LHCN-M2 (cell line): ENCODE measurements around a stretch of chr12.

DNA sequence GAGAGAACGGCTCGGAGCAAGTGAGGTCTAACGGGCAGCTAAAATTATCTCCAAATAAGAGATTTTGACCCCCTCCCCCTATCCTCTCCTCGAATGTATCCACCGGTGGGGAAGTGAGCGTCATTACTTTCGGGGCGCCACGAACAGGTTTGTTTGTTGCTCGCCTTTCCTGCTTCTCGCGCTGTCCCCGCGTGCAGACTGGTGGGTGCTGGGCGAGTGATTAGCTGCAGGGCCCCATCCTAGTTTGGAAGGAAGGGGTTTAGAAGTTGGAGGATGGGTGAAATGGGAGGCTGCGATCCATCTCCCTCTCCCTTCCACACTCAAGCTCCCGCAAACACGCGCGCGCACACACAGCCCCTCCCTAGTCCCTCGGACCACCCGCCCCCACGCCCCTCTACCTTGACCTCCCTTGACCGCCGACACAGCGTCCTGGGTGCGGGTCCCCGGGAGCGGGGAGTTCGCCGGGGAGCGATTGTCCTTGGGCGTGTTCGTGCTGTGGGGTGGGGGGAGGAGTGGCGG lies 802 bp upstream of the NTF3 start:
- RAMPAGE, long total RNA: no peak

DNA sequence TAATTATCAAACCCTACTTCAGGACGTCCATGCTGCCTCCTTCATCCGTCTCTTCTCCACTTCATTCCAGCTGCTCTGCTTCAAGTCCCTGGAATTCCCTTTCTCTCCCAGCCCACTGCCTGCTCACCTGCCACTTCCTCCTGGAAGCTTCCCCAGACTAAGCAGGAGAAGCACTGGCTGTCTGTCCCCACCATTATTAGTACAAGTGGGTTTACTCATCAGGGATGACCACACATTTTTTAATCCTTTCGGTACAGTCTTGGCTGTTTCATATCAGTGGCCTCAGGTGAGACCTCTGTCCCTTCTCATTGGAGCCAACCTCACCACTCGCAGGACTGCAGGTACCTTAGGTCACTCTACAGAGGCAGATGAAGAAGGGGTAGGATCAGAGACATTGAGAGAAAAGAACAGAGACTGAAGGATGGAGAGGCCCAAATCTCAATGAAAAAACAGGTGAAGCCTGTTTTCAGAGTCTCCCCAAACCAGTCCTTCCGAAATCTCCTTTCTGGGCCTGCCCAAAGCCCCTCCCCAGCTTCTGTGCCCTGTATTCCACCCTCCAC lies 18.0 kb downstream of the ANO2 start:
- RAMPAGE, long total RNA: no peak

GRCh38 chr12:5937718-5938357 lies 7.2 kb downstream of the ANO2 start:
- RAMPAGE, long total RNA: no peak

DNA sequence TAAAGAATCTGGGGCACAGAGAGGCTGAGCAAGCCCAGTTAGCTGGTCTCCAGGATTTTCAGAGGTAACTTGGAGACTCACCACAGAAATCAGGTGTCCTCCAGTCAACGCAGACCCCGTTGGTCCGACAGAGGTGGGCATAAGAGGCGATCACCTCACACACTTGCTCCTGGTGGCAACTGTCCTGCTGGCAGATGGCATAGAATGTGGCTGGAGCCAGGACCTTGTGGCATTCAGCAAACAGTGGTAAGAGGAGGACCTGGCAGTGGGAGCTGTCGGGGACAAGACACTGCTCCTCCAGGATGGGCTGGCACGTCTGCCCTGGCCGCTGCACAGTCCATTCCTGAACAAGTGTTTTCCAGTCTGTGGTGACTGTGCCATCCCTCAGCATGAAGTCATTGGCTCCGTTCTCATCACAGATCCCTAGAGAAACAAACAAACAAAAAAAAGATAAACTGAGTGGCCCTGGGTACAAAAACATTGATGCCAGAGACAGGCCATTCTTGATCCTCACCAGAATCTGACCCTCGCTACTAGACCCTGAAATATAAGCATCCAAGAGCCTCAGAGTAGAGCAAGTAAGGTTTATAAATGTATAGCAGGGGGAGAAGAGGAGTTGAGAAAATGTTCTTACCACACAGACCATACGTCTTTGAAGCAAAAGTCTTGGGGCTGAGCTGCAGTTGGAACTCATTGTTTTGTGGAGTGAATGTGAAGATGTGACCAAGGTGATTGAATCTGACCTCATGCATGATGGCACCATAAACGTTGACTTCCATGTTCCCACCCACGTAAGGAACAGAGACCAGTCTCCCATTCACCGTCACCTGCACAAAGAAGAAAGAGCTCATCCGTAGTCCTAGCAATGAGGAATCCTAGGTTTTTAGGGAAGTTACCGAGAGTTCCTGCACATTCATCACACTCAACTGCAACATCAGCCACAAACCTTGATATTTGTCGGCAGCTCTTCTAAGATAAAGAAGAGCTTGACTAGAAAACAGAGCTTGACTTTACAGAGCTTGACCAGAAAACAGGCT lies 49.0 kb upstream of the ANO2 start:
- RAMPAGE, long total RNA: no peak

DNA sequence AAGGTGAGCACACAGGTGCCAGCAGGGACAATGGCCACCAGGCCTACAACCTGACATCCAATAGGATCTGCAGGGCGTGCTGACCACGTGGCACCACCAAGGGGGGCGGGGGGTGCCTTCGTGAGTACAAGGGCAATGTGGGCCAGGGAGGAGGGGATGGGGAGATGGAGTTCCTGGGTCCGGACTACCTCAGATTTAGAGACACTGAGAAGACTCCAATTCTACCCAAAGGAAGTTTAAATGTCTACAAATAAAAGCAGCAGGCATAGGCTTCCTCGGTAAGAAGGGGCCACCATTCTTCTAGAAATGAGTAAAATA lies 71.8 kb upstream of the ANO2 start:
- RAMPAGE, long total RNA: no peak

GRCh38 chr12:6056254-6056906 lies 68.1 kb downstream of the VWF start:
- RAMPAGE, long total RNA: no peak

DNA sequence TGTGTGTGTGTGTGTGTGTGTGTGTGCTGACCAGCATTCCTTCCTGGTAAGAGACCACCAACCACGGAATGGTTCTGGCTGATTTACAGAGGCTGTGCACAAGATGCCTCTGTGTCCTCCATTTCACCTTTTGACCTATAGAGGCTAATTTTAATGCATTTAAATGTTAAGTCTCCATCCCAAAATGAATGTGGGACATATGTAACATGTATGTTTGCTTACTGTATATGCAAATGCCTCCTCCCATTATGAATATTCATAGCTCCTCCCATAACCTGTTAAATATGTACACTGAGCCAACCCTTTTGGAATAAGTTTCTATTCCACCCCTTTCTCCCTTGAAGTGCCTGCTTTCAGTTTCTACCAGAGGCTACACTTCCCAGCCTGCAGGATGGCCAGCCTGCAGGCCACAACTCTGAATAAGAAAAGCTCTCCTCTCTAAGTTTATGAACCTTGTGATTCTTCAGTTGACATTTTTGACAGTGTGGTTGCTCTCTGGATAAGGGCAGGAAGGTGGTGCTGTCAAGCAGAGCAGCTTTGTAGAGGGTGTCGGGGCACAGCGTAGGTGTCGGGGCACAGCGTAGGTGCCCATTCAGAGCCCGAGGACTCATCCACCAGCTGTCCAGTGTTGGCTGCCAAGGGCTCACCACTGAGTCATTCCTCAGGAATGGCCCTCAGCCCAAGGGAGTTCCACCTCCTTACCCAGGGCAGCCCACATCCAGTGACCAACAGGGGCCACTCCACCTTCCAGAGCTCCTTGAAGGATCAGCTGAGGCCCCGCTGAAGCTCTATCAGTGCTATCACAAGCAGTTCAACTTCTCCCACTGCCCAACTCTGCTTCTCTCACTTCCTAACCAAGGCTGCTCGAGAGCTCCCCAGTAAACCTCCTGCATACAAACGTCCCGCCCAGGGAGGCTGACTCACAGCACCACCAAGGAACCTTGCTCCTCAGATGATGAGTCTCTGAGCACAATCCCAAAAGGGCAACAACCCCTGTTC lies 31.5 kb downstream of the VWF start:
- RAMPAGE, long total RNA: no peak

DNA sequence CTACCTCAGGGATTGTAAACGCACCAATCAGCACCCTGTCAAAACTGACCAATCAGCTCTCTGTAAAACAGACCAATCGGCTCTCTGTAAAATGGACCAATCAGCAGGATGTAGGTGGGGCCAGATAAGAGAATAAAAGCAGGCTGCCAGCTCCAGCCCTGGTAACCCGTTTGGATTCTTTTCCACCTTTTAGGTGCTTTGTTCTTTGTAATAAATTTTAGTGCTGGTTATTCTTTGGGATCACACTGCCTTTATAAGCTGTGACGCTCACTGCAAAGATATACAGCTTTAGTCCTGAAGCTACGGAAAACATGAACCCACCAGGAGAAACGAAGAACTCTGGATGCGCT lies 8.9 kb upstream of the VWF start:
- RAMPAGE, long total RNA: no peak

- RAMPAGE, long total RNA: no peak
Observed at GRCh38 chr12:6161401-6161917, 37.0 kb upstream of the VWF start.

GRCh38 chr12:6181924-6182934 lies 18.0 kb upstream of the CD9 start:
- RAMPAGE, long total RNA: no peak

DNA sequence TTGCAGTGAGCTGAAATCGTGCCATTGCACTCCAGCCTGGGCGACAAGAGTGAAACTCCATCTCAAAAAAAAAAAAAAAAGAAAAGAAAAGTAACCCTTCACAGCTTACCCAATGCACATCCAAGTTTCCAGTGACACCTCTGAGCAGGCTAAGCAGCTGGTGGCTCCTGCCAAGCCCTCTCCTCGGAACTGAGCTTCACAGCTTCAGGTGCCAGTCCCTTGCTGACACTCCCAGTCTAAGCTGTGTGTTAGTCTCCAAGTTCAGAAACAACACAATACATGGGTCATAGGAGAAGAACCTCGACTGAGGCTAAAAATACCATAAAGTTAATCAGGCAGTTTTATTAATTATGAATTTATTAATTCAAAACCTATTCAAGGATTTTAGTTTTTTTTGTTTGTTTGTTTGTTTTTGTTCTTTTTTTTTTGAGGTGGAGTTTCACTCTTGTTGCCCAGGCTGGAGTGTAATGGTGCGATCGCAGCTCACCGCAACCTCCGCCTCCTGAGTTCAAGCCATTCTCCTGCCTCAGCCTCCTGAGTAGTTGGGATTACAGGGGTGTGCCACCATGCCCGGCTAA lies 8.1 kb downstream of the CD9 start:
- RAMPAGE, long total RNA: no peak

DNA sequence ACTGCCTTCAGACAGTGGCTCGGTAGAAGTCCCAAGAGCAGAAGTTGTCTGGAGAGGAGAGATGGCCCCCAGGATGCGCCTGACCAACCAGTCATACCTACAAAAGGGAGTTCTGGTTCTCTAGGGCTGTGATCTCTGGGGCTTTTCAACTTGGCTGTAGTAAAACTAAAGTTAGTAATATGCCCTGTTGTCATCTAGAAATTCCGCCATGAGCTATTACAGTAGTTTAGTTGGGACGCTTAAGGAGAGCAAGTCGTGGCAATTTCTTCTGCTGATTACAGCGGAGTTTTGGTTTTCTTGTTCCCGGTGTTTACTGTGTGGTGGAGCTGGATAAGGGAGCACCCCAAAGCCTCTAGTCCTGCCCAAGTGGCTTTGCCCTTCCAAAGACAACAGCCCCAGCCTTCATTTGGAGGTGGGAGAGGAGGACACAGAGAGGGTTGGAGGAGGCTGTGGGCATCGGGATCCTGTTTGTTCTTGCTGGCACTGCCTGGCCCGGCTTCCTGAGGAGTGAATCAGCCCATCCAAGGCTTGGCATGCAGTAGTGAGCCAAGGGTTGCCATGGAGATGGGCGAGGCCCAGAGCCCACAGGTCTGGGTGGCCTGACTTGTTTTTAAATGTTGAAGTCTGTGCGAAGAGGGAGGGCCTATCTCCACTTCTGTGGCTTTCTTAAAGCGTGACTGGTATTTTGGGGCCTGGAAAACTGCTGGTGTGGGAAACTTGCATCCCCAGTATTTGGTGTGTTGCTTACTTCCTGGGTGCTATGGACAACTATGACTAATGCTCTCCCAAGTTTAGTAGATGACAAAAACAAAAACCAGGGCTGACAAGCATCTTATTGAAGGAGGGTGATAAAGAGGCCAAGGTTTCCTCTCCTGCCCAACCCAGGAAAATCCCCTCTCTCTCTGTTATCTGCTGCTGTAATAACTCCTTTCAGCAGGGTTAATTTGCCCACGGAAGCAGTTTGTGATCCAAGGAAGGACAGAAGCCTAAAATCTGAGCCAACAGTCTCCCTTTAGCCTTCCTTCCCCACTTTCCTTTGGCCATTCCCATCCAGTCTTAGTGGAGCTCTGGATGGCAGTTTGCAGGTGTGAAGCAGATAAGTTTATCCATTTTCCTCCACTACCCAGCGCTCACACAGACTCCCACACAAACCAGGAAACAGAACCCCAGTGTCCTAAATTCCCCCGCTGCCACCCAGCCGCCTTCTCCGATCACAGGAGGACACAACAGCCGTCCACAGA lies 15.8 kb downstream of the CD9 start:
- RAMPAGE, long total RNA: no peak

DNA sequence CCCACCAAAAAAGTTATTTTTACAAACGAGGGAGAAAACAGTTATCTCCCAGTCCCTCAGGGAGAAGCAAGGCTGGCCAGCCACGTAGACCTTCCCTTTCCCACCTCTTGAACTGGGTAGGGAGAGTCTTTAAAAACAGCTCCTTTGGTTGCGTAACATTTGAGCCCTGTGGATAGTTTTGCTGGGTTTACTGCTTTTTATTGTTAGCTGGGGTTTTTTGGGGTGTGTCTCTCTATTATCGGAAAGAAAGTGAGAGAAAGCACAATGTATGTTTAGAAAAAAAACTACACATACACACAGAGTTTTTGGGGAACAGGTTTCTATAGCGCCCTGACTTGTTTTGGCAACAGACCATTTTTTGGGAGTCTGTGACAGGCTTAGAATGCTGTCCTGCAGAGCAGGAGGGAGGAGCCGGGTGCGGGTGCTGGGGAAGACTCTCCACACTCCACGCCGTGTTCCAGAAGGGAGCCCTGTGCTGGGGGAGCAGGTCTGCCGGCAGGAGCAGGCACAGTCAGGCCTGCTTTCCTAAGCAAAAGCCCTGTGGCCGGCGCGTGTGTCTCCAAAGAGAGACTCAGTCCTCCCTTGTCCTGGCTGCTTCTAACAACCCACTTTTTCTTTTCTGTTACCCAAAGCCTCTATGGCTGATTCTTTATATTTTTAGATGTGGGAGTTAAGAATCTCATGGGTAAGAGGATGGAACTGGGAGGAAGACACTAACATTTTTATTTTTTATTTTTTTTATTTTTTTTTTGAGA lies 26.4 kb downstream of the CD9 start:
- RAMPAGE, long total RNA: no peak

DNA sequence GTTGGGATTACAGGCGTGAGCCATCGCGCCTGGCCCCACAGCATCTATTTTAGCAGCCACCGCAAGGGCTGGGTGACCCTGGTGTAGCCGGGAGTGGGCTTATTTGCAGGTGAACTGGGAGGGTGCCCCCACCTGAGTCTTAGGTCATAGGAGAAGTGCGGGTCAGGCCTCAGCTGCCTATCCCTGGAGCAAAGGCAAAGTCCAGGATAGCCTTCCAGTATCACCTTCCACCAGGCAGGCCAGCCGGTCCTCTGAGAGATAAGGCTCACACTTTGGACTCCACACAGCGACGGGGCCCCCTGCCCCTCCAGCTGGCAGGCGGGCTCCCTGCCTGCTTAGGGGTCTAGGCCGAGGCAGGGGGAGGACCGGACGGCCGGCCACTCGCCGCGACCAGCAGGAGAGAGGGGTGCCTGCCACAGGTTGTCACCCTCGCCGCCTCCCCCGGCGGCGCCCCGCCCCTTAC lies 495 bp upstream of the PLEKHG6 start:
- RAMPAGE, long total RNA: no peak

DNA sequence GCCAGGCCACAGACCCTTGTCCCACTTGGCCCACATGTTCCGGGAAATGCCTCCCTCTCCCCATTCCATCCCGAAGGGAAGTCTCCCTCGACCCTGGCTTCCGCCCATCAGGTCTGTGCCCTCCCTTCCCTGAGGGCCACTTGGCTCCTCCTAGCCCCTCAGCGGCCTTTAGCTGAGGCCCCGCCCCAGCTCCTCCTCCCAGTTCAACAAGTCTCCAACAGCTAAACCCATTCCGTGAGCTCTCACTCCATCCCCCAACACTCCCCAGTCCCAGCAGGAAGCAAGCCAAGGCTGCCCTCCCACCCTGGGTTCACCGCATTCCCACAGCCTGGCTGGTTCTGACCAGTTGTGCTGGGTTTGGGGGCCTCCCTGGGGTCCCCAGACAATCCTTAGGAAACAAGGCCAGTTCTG lies 5.3 kb downstream of the TNFRSF1A start:
- RAMPAGE, long total RNA: no peak

GRCh38 chr12:6429889-6431106 lies 14.5 kb upstream of the CD27 start:
- RAMPAGE, long total RNA: no peak

DNA sequence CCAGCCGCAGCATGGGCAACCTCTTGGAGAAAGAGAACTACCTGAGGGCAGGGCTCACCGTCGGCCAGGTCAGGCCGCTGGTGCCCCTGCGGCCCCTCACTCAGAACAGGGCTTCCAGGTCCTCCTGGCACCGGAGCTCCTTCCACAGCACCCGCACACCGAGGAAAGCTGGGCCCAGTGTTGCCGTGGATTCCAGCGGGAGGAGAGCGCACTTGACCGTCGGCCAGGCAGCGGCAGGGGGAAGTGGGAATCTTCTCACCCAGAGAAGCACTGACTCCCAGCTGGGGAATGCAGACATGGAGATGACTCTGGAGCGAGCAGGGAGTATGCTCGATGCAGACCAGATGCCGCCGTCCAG lies 8.0 kb upstream of the VAMP1 start:
- RAMPAGE, long total RNA: no peak

DNA sequence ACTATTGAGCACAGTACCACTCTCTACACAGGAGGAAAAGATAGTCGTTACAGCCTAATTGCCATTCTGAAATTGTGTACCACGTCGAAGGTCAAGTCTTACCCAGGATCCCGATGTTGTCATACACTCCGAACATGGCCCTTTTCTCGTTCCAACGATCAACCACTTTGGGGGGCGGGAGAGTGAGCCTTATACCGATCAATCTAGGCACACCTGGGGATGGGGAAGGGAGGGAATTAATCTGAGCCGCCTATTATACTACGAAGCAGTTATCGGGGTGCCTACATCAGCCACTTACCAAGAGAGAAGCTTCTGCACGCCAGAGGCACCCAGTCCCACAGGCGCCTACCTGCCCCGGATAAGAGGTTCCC lies 317 bp downstream of the MRPL51 start:
- RAMPAGE, long total RNA: no peak

GRCh38 chr12:6534732-6534924 lies 311 bp downstream of the GAPDH start:
- RAMPAGE, long total RNA: no peak

DNA sequence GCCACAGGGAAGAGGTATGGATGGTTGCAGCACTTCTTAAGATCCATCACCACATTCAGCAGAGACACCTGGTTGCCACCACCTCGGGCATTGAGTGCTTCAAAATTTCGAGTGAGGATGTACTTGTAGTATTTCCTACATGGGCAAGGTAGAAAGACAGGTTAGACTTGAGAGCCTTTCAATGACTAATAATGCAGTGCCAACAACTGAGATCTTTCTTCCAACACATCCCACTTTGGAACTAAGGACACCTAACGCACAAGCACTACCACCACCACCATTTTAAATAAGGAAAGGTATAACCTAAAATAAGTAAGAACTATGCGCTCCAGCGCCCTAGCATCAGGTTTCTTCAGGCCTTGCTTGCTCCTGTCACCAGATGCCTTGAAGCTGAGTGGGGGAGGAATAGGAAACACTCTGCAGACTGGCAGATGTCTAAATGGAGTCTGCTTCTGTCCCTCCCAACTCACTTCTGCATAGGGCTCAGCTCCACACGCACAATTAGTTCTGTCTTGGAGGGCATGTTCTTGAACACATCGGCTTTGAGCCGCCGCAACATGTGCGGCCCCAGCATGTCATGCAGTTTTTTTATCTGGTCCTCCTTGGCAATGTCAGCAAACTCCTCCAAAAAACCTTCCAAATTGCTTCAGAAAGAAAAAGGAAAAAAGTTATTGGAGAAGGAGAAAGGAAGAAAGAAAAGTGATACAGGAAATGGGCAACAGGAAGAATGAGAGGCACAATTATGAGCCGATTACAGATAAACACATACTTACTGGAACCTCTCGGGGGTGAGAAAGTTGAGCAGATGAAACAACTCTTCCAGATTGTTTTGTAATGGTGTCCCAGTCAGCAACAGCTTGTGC lies 15.0 kb downstream of the CHD4 start:
- RAMPAGE, long total RNA: no peak